ENCODE data around the genes DMC1, TOMM22, GTPBP1 and PDGFB.

DNA sequence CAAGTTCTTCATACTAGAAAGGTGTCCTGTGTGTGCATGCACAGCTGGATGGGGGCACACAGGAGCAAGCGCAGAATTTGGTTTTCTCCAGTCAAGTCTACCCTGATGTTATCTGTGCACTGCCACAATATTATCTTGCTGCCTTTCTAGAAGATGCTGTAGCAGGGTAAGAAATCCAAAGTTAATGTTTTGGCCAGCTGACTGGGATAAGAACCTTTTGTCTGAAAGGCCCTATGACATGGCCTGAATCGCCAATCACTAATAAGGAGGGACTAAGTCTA is 16.1 kb downstream of the DDX17 start:
- PRO-cap, 10 experiments = no peak in any of the 10 experiments

DNA sequence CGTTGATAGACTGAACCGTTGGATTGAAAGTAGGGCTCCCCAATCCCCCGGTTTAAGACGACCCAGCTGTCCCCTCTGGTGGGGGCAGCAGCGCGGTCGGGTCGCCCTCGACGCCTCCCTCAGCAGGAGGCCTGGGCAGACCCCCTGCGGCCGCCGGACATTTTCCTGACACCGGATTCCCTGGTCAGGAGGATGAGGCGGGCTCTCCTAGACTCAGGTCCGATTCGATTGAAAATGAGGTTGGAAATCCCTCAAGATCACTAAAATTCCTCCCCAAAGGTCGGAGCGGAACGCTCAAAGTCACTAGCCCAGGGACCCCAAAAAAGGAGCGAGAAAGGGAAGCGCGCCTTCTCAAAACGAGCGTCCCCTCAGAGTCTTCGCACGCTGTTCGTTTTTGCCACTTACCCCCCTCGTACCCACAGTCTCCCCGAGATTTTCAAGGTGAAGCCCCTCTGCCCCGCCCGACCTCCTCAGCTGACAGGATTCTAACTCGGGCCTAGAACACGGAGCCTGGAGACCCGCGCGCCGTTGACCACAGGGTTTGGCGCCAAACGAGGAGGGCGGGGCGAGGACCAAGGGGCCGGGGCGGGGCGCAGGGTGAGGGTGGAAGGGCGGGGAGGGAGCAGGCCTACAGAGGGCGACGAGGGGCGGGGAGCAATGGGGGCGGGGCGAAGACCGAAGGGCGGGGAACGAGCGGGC is at the start of gene DMC1:
Gene DMC1 (minus strand): TSS at position 546 of the 699 bp plus-strand sequence.
- PRO-cap, 10 experiments = peak in 9 of 10 experiments; most common minus-strand start position 543 of the sequence (in 8)

- PRO-cap, 10 experiments = no peak in any of the 10 experiments
Observed at GRCh38 chr22:38673027-38673555, 8.7 kb upstream of the TOMM22 start.

DNA sequence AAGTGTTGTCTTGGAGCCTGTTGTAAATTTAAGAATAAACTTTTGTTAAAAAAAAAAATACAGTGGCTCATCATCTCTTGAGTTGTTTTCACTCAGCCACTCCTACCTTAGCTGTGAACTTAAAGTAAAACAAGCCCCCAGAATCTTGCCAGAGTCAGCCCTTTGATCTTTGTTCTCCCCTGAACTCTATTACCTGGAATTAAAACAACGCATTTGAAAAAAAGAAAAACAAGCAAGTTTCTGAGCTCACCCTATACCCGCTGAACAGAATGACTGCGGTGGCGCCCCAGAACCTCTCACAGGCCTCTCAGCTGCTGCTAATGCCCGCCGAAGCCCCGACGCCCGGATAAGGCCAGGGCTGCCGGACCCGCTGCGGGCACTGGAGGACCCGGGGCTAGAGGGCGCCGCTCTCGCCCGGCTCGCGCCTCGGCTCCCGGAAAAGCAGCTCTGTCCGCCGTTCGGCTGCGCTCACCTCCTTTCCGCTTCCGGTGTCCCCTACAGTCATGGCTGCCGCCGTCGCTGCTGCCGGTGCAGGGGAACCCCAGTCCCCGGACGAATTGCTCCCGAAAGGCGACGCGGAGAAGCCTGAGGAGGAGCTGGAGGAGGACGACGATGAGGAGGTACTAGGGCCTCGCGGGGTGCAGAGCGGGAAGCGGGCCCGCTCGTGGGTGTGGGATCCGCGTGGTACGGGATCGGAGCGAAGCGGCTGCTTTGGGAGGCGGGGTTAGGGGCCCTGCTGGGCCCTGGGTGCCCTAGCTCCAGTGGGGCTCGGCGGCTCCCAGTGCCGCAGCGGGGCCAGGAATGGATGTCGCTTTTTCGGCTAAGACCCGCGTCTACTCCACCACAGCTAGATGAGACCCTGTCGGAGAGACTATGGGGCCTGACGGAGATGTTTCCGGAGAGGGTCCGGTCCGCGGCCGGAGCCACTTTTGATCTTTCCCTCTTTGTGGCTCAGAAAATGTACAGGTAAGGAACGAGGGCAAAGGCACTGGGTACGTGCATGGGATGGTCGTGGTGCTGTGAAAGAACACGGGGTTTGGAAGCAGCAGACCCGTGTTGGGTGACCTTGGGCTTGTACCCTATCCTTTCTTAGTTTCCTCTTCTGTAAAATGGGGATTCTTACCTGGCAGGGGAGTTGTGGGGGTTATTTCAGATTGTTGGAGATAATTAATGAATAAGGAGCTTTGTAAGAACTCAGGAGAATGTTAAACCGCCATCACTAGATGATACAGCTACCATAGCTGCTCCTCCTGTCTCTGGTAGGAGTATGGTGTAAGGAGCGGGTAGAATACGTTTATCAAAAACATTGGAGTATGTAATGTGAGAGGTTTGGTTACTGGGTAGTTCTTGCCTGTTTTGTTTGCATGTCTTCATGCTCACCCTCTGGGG is at the start of gene TOMM22:
Gene TOMM22 (plus strand): TSS at position 482 of the 1,389 bp plus-strand sequence.
- PRO-cap, 10 experiments = peak in 10 of 10 experiments; most common plus-strand start position 482 of the sequence (in 7); most common minus-strand start position 381 of the sequence (in 9)

DNA sequence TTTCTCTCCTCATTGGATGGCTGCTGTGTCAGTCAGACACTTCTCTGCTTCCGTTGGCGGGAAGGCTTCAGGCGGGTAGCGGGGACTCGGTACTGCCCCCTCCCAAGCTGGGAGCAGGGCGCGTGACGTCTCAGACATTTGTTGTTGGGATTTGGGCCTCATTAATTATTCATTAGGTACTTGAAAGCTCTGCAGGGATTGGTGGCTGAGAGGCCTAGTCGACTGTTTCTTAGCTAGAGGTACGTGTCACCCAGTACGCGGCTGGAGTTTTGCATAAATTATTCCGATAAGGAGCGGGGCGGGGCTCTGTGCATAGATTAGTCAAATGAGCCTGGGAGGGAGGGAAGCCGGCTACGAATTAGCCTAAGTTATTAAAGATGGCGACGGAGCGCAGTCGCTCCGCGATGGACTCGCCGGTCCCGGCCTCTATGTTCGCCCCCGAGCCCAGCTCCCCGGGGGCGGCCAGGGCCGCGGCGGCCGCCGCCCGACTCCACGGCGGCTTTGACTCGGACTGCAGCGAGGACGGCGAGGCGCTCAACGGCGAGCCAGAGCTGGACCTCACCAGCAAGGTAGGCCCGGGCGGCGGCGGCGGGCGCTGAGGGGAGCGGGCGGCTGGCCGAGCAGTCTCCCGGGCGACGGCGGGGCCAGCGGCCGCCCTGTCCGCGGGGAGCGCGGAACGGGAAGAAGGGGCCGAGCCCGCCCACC is at the start of gene GTPBP1:
Gene GTPBP1 (plus strand): TSS at position 366 of the 705 bp plus-strand sequence.
- PRO-cap, 10 experiments = peak in 10 of 10 experiments; most common plus-strand start position 371 of the sequence (in 10); most common minus-strand start position 113 of the sequence (in 1)

GRCh38 chr22:38744790-38745336 is 10.9 kb downstream of the SUN2 start:
- PRO-cap, 10 experiments = no peak in any of the 10 experiments

DNA sequence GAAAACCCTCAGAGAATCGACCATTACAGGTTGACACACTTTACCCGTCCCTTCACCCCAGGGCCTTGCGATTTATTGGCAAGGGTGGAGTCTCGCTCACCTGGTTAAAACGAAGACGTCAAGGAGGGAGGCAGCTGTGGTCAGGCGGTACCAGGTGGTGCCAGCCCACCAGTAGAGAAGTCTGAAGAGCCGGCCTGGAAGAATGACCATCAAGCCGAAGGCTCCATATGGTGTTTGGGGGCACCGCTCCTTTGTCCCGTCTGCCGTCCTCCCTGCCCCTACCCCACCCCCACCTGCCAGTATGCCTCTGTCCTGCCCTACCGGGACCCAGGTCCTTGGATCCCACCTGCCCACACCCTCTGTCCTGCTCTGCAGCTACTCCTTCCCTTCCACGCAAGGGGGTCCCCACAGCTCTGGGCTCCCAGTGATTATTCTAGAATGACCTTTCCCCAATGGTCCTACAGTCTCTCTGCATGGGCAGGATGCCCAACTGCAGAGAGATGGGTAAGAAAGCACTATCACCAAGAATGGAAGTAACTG is 6.1 kb downstream of the SUN2 start:
- PRO-cap, 10 experiments = no peak in any of the 10 experiments

GRCh38 chr22:38754261-38754834 is 1.4 kb downstream of the SUN2 start:
- PRO-cap, 10 experiments = peak in 5 of 10 experiments; most common plus-strand start chr22:38754669 (in 3); most common minus-strand start chr22:38754425 (in 2)

DNA sequence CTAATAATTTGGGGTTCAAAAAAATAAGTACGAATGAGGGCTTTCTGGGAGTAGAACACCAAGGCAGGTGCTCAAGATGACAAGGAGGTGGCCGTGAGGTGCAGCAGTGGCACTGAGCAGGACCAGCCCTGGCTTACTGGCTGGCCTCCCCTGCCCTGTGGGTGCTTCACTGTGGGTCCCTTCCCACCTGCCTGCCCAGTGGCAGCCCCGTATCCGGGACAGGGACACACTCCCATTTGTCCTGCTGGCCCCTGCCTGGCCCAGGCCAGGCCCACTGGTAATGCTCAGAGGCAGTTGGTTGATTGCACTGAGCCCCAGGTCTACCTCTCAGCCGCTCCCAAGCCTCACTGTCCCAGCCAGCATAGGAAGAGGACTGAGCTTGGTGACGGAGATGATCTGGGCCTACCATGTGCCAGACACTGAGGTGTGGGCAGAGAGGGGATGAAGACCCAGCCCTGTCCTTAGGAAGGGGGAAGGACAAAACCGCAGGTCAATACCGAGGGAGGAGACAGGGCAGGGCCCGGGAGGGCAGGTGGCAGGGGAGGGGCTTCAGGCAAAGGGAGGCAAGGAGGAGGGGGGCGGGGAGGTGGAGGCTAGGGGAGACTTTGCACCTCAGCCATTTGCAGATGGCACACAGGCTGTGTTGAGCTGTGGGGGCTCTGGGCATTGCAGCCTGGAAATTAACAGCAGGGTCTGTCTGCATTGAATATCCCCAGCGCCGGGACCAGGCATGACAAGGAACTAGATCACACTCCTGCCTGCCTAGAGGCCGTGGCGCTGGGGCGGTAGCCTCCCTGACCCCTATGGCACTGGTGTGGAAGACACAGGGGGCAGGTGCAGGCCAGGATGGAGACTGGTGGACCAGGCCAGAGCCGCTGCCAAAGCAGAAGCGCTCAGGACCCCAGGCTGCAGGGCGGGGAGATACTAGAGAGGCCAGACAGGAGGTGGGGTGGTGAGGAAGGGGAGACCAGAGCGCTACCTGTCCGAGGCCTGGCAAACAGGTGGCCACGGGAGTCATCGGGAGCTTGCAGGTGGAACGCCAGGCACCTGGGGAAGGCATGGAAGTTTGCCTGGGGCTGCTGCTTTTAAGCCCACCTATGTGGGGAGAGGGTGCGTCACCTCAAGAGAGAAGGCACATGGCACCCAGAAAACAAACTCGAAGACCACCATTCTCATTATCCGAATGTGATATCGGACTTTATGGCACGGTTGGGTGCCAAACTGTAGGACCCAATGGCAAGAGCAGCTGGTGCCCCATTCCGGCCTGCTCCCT is 11.7 kb downstream of the CBX6 start:
- PRO-cap, 10 experiments = no peak in any of the 10 experiments

- PRO-cap, 10 experiments = no peak in any of the 10 experiments
Observed at GRCh38 chr22:38864923-38866151, 6.7 kb downstream of the CBX6 start.

DNA sequence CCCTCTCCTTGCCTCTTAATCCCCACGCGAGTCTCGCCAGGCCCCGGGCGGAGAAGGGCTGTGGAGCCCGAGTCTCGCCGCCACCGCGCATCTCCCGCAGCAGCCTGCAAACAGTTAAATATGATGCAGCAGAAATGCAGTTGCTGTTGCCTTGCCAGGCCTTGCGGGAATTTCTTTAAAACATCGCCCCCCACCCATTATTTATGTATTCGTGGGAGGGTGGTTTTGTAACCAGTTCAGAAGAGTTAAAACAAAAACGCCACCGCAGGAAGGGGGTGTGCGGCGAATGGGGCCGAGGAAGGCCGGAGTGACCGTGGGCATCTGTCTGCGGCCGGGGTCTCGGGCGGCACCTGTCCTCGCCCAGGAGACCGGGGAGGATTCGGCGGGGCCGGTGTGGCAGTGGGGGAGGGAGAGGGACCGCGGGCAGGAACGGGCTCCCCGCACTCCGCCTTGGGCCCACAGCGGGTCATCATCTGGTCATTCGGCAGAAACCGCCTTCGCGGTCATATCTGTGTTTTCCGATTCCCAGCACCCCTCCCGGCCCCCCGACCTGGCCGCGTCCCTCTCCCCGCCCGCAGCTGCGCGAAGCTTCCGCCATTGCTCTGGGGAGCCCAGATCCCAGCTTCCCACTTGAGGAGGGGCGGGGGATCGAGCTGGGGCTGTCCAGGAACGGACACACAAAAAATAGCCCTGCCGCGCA is 696 bp upstream of the CBX6 start:
- PRO-cap, 10 experiments = peak in 9 of 10 experiments; most common plus-strand start position 629 of the sequence (in 4); most common minus-strand start position 604 of the sequence (in 7)

DNA sequence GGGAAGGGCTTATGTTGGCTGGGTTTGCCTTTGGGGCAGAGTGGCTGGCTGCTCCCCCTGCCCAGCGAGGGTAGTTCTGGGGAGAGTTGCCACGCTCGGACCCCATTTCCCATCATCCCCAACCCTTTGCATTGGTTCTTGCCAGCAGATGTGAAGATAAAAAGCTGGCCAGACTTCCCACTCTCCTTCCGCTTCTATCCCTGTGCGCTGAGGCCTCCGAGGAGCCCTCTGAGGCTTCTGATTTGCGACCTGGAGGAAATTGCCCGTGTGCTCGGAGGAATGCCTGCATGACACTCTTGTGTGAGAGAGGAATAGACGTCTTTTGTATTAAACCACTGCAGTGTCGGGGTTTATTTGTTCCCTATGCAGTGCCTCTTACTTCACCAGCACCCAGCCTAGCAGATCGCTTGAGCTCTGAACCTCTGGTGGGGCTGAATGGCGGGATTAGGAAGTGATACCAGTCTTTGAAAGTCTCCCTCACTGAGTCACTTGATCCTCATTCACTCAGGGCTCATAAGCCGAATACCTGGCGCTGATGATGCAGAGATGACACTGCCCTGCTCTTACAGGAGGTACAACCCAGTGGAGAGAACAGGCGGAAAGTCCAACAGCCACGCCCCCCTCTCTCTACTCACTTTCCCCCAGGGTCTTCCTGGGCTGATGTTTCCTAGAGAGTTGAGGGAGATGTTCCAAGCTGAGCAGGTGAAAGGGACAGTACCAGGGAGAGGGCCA is 10.3 kb upstream of the APOBEC3A start:
- PRO-cap, 10 experiments = no peak in any of the 10 experiments

GRCh38 chr22:38953228-38953868 is 4.1 kb upstream of the APOBEC3A start:
- PRO-cap, 10 experiments = no peak in any of the 10 experiments

DNA sequence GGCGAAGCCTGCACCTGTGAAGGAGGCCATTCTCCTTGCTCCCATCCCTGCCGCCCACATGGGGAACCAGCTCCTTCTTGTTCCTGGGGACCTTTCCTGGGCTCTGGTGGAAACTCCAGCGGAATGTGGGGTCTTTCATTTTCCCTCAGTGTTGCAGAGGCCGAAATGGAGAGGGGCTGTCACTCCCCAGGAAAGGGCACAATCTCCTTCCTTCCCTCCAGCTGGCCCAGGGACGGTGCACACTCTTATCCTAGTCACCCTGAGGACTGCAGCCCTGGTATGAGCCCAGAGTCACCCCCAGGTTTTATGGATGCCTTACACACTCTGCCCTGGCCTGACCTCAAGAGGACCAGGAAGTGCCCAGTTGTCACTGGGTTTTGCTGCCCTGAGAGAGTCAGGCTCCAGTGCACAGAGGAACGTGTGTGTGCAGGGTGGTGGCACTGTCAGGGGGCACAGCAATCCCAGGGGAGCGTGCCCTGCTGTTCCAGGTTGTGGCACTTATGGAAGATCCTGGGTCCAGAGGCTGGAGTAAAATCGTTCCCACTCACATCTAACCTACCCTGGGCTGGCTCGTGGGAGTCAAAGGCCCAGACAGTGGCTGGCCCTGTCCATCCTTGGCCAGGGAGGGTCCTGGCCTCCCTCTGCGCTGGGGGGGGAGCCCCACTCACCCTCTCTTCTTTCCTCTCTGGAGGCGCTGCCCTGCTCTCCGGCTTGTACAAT is 7.5 kb downstream of the APOBEC3A start:
- PRO-cap, 10 experiments = no peak in any of the 10 experiments

GRCh38 chr22:39013003-39013333 is 1.1 kb upstream of the APOBEC3C start:
- PRO-cap, 10 experiments = peak in 1 of 10 experiments; most common plus-strand start chr22:39013145 (in 1)

DNA sequence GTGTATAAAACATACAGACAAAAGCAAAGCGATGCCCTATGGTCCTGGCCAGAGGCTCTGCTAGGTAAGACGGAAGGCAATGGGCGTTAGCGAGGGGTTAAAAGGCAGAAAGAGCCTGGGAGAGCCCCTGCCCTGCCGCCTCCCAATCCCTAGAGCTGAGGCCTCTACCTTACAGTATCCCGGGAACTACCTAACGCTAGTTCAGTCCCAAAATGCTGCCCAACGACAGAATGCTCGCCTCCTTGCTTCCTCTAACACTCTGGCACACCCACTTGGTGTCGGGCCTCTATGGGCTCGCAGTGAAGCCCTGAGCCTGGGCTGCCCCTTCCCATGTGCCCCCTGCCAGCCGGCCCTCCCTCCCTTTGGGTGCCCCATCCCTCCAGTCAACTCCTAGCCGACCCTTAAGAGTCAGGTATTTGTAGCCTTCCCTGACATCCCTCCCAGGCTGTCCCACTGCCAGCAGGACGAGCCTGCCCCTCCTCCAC is 8.5 kb downstream of the CBX7 start:
- PRO-cap, 10 experiments = no peak in any of the 10 experiments

- PRO-cap, 10 experiments = no peak in any of the 10 experiments
Observed at GRCh38 chr22:39153626-39153911, 1.1 kb upstream of the CBX7 start.

DNA sequence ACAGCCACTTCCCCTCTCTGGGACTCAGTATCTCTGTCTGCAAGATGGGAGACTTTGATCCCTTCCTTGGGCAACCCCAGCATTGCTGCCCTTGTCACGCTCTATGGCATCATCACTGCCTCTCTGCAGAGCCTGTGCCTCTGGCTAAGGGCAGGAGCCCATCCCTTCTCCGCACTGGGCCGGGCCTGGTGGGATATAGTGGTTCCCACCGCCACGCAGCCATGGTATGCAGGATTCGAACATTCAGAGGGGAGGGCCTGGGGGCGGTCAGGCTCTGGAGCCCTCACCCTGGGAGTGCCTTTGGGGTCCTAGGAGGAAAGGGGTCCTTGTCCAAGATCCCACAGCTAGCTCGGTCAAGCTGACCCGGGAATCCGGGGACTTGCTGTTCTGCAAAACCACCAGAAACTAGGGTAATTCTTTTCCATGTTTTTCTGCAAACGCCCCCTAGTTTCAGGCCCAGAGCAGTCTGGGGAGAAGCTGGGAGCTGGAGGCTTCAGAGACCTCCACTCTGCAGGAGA is 24.3 kb upstream of the CBX7 start:
- PRO-cap, 10 experiments = no peak in any of the 10 experiments

- PRO-cap, 10 experiments = peak in 1 of 10 experiments; most common minus-strand start chr22:39234577 (in 1)
Observed at GRCh38 chr22:39234280-39234851, 10.4 kb downstream of the PDGFB start.

GRCh38 chr22:39244789-39245389 is at the start of gene PDGFB:
PDGFB (minus strand) TSS chr22:39244982.
- PRO-cap, 10 experiments = peak in 10 of 10 experiments; most common plus-strand start chr22:39245007 (in 3); most common minus-strand start chr22:39244979 (in 10)

Measured in Metastatic Breast Carcinoma in the Brain (tissue), 10 donors.